Skin of body (tissue), 2 donors: ENCODE measurements around a stretch of chr2.

DNA sequence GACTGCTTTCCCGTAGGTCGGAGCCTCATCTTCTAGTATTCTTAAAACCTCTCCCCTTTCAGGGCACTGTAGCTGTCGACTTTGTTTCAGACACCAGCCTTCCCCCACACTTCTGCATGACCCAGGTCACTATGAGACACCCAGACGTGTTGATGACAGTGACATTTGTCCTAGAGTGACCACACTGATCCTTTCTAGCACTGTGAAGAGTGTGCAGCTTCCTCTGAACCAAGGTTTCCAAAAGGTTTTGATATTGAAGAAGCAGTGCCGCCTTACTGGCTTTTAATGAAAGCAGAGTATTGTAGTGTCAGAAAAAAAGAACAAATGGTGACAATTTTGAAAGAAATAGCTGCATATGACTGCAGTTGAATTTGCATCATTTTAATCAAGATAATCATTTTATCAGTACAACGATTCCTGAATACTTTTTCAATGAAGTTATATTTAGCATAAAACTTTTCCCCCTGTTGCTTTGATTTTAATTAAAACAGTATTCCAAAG lies 1.1 kb downstream of the SPAST start:
- RAMPAGE, long total RNA: no peak

DNA sequence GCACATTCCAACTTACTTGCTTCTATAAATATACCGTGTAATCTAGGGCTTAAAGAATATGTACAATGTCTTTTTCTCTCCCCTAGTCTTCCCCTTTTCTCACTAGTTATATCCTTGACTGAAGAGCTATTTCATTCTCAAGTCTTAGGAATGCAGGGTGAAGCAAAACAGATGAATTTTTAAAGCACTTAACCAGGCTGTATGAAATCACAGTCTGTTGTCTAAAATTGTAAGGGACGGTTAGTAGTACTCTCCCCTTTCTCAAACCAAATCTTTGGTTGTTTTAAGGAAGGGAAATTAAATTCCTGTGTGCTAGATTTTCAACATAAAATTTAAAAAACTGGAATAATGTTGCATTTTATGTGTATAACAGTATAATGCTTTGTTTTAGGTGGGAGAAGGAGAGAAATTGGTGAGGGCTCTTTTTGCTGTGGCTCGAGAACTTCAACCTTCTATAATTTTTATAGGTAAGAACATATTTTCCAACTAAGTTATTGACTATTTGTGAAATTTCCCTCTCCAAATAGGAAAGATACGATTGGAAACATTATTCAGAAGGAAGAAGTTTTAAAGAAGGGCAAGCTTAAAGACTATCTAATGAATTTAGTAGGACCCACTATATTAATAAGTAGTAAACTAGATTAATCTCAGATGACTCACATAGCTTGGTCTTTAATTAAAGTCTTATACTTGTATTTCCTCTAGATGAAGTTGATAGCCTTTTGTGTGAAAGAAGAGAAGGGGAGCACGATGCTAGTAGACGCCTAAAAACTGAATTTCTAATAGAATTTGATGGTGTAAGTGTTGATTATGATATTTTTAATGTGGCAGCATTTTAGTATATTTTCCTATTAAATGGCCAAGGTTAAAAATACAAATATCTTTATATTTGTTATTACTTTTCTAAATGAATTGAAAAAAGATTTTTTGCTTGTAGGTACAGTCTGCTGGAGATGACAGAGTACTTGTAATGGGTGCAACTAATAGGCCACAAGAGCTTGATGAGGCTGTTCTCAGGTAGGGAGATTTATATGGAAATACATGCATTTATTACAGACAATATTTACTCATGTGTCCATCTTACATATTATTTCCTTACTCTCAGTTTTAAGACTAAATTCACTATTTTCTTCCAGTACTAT lies 29.1 kb upstream of the SLC30A6 start:
- RAMPAGE, long total RNA: no peak

DNA sequence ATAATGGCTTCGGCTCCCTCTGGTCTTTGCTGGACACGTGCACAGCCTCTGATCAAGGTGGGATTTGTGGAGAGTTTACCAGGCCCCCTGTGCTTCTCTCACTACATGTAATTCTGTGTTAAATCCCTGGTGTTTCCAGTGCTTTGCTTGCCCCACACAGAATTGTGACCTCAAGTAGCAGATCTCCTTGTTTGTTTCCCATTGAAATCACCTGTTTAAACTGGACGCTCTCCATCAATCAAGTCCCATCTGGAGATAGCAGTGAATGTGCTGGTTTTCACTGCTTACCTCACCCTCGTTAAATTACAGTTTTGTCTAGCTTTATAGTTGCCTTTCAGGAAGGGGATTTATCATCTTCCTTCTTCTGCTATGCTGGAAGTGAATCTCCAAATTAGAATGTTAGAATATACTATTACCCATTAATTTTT lies 71.4 kb downstream of the BIRC6 start:
- RAMPAGE, long total RNA: no peak

GRCh38 chr2:32817294-32817770 lies 129.4 kb upstream of the LTBP1 start:
- RAMPAGE, long total RNA: no peak

- RAMPAGE, long total RNA: no peak
Measured at GRCh38 chr2:33133256-33134095, 186.7 kb downstream of the LTBP1 start.

GRCh38 chr2:33158491-33159177 lies 211.9 kb downstream of the LTBP1 start:
- RAMPAGE, long total RNA: no peak

DNA sequence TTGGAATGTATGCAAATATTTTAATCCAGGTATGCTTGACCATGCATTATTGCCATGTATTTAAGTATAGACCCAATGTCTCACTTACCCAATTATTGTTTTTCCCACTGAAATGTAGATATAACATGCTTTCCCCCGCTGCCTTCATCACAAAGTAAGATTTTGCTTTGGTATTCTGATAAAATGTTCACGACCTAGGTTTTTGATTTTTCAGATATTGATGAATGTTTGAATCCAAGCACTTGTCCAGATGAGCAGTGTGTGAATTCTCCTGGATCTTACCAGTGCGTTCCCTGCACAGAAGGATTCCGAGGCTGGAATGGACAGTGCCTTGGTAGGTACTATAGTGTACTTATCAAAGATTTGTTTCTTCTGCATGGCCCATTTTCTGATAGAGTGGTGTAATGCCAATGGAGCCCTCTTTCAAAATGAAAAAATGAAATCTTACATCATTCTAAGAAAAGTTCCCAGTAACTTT lies 196.6 kb upstream of the RASGRP3 start:
- RAMPAGE, long total RNA: no peak

DNA sequence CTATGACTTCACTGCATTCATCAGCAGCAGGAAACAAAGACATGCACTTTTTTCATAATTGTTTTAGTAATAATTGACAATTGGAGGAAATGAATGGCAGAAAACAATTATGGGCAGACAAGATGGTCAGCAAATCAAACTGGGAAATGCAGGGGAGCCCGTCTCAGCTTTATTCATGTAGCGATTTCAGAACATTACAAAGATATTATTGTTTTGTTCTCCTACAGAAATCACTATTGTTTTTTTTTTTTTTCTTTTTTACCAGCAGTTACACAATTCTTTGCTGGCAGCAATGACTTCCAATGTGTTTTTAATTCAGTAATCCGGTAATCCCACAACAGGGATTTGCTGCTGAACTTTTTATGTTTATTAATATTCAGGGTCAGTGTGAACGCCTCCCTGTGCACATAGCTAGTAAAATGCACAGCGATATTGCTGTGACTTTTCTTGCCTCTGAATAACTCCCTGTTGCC lies 33.8 kb upstream of the RASGRP3 start:
- RAMPAGE, long total RNA: no peak

- RAMPAGE, long total RNA: no peak
Measured at GRCh38 chr2:33532986-33533214, 56.5 kb downstream of the RASGRP3 start.

DNA sequence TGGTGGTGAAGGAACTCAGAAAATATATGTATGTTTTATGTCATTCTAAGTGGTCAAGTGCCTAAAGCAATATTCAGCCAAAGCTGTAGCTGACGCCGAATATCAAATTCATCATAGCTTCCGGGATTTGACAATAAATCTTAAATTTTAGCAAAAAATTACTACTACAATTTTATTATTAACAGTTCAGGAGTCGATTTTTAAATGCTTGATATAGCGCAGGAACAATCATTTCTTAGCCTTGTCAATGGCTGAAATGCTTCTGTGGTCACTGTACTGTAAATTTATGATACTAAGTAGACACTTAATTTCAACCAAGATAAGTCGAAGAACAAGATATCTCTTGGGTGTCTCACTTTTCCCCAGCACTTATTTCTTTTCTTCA lies 101.8 kb upstream of the CRIM1 start:
- RAMPAGE, long total RNA: no peak

DNA sequence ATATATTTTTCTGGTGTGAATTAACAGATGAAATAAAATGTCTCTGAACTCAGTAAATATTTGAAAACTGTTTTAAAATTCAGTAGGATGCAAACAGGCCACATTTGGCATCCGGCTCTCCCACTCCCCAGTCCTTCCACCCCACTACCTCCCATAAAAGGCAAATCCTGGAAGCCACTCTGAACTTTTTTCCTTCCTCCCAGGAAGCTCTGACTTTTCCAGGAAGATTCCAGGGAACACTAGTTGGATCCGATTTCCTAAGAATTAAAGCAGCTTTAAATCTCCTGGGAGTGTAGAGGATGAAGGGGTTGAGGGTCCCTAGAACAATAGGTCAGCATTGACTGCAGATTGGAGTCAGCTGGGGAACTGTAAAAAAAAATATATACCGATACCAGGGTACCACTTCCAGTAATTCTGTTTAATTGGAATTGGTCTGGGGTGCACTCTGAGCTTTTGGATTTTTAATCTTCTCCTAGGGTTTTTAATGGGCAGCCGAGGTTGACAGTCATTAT lies 76.9 kb downstream of the CRIM1 start:
- RAMPAGE, long total RNA: no peak

GRCh38 chr2:36456167-36457009 lies 100.8 kb downstream of the CRIM1 start:
- RAMPAGE, long total RNA: no peak

GRCh38 chr2:36478273-36478833 lies 119.6 kb downstream of the FEZ2 start:
- RAMPAGE, long total RNA: no peak

- RAMPAGE, long total RNA: no peak
Measured at GRCh38 chr2:36522060-36522434, 75.9 kb downstream of the FEZ2 start.

DNA sequence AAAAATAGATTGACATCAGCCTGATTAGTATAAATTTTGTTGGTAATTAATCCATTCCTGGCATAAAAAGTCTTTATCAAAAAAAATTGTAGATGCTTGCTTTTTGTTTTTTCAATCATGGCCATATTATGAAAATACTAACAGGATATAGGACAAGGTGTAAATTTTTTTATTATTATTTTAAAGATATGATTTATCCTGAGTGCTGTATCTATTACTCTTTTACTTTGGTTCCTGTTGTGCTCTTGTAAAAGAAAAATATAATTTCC lies 47.3 kb downstream of the FEZ2 start:
- RAMPAGE, long total RNA: no peak

- RAMPAGE, long total RNA: no peak
Measured at GRCh38 chr2:36568493-36569263, 29.3 kb downstream of the FEZ2 start.

DNA sequence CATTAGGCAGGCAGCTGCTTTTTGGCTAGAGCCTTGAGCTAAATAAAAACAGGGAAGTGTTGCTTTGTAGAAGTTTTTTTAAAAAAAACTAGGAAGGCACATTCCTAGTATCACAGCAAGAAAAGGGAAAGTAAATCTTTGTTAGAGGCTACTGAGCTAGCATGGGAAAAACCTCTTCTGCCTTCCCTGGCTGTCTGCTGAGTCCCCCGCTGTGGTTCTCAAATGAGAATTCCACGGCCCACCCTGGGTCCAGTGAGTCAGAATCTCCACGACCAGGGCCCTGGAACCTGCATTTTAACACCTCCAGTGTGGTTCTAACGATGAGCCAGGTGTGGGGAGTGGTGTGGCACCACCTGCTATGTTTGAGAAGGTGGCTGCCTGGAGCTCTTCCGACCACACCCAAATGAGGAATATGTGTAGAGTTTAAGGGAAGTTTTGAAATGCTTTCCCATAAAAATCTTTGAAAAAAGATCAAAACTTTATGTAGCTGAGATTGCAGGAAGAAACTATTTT lies 66.5 kb downstream of the VIT start:
- RAMPAGE, long total RNA: no peak

DNA sequence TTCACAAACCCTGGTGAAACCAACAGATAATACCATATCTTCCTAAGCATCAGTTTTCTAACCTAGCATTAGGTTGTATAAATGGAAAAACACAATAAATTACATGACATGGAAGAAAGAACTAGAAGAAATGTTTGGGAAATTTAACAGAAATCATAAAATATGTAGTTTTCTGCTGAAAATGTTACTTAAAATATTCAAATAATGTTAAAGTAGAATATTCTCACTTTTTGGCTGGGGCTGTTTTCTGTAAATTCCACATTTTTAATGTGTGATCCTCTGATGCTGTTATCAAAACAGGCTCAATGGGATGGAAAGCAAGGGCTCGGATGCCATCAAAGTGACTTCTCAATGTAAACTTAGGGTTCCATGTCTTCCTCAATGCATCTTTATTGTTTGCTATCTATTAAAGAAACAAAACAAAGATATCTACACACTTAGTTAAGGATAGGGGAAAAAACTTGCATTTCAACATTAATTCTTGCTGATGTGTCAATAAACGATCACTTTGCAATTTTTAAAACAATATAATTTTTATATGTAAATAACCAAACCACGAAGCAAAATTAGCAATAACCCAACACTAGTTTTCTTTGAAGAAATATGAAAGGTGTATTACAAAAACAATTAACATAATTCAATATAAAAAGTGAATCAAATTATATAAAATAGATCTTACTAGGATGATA lies 96.9 kb downstream of the STRN start:
- RAMPAGE, long total RNA: no peak

GRCh38 chr2:36902562-36902838 lies 63.8 kb downstream of the STRN start:
- RAMPAGE, long total RNA: no peak

DNA sequence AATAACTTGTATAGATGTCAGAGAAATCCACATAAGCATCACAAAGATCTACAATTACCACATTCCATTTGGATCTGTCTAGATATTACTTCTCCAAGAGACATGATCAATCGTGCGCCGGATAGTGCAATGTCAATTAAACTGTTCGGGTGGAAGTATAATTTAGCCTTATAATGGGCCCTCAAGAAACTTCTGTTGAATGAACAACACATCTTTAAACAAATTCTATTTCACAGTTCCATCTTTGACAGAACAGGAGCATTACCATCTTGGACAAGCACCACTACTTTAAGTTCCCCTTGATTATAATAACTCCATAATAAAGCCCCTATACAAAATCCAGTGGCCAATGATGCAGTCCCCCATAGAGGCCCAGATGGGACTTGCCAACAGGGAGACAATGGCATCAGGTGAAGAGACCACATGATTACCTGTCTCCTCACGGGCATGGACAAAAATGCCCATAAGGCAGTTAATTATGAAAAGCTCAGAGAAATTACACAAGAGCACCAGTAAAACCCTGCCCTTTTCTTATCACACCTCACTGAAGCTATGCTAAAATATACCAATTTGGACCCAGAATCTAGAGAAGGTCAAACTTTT lies 28.3 kb downstream of the EIF2AK2 start:
- RAMPAGE, long total RNA: no peak